ENCODE data around the gene RIOK2.

DNA sequence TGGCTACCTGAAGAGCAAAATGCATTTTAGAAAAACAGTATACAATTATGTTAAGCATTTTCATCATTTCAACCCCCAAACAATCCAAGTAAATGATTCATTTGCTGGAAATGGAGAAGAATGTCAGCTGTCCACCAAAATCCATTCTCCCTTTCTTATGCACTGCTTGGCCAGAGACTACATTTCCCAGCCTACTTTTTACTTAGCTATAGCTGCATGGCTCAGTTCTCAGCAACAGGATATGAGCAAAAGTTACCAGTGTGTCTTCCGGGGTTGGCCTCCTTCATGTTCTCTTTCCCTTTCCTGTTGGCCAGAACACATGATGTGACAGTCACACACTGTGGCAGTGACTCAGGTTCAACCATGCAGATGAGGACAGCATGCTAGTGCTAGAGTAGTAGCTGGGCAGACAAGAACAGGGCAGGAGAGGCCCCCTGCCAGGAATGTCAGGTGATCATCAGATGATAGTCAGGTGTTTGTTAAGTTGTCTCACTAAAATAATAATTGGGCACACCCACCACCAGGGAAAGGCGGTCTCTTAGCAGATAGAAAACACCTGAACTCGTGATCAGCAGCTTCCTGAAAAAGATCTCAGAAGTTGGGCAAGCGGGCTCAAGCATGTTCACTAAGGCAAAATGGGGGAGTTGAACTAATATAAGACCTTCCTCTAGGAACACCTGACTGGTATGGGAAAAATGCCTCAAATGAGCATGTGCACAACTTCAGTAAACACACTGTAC lies 12.2 kb downstream of the GPR150 start:
- PRO-cap, result no peak

- PRO-cap, result no peak
Measured at GRCh38 chr5:95732435-95732769, 1.3 kb downstream of the RHOBTB3 start.

GRCh38 chr5:95760120-95761130 lies 29.3 kb downstream of the RHOBTB3 start:
- PRO-cap, result no peak

GRCh38 chr5:95803925-95804339 lies 18.6 kb downstream of the GLRX start:
- PRO-cap, result no peak

GRCh38 chr5:95818154-95819388 lies 4.0 kb downstream of the GLRX start:
- PRO-cap, result no peak

DNA sequence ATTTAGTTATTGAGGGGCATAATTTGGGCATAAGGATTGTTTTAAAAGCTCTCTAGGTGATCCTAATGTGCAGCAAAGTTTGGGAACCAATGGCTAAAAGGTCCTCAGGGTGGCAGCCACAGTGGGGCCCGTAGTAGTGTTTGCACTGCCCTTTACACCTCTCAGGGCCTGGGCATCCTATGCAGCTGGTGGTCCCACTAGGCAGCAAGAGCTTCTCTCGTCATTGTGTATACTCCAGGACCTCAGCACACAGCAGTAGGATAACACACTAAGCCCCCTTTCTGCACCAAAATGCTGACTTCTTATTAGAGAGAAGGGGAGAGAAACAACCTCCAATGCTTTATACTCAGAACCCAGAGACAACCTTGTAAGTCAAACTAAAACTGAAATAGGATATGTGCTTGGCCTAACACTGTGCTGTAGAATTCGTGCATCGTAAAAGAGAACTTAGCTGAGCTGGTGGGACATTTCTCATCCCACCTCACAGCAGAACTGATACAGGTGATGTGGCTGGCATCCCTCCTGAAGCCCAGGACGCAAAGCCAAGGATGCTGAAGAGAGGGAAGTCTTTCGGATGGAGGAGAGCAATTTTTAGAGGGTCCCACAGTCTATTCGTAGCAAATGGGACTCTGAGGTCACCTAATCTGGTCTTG lies 1.2 kb downstream of the GLRX start:
- PRO-cap, result no peak

DNA sequence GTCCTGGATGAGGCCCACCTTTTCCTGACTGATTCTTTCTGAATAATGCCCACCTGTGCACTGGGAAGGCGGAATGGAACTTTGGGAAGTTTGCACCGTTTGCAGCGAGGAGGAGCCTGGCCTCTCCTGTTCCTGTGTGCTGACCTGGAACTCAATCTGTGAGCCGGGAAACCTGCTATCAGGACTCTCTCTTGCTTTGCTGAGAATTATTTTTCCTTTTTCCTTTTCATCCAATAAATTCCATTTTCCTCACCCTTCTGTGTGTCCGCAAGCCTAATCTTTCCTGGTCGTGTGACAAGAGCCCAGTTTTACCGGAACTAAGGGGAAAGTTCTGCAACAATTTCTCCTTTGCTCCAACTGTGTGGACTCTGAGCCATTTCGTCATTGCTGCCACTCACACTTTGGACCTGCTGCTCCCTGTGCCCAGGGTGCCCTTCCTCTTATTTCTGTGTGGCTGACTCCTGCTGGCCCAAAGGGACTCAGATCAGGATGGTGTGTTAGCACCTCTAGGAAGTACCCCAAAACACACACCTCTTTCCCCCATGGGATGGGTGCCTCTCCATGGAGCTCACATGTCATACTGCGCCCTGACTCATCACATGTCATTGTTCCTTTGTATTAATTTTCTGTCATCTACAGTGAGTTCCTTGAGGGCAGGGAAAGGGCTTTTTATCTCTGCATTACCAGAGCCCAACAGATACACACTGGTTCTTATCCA lies 4.7 kb upstream of the GLRX start:
- PRO-cap, result no peak

GRCh38 chr5:95864840-95865801 lies 42.6 kb upstream of the GLRX start:
- PRO-cap, result no peak

GRCh38 chr5:95955464-95956546 lies 5.8 kb downstream of the ELL2 start:
- PRO-cap, result no peak

GRCh38 chr5:95958297-95958756 lies 3.3 kb downstream of the ELL2 start:
- PRO-cap, result no peak

- PRO-cap, result no peak
Measured at GRCh38 chr5:95969631-95969878, 7.9 kb upstream of the ELL2 start.

GRCh38 chr5:96079141-96079506 lies 117.5 kb upstream of the ELL2 start:
- PRO-cap, result no peak

DNA sequence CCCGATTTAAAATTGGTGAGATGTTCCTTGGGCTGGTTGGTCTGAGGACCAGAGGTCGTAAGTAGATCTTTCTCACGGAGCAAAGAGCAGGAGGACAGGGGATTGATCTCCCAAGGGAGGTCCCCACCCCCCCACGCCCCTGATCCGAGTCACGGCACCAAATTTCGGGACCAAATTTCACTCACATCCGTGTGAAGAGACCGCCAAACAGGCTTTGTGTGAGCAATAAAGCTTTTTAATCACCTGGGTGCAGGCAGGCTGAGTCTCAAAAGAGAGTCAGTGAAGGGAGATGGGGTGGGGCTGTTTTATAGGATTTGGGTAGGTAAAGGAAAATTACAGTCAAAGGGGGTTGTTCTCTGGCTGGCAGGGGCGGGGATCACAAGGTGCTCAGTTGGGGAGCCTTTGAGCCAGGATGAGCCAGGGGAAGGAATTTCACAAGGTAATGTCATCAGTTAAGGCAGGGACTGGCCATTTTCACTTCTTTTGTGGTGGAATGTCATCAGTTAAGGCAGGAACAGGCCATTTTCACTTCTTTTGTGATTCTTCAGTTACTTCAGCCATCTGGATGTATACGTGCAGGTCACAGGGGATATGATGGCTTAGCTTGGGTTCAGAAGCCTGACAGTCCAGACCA lies 210.3 kb upstream of the ELL2 start:
- PRO-cap, result no peak

- PRO-cap, result no peak
Measured at GRCh38 chr5:96226784-96227229, 206.2 kb downstream of the PCSK1 start.

- PRO-cap, result no peak
Measured at GRCh38 chr5:96336366-96336714, 96.7 kb downstream of the PCSK1 start.

DNA sequence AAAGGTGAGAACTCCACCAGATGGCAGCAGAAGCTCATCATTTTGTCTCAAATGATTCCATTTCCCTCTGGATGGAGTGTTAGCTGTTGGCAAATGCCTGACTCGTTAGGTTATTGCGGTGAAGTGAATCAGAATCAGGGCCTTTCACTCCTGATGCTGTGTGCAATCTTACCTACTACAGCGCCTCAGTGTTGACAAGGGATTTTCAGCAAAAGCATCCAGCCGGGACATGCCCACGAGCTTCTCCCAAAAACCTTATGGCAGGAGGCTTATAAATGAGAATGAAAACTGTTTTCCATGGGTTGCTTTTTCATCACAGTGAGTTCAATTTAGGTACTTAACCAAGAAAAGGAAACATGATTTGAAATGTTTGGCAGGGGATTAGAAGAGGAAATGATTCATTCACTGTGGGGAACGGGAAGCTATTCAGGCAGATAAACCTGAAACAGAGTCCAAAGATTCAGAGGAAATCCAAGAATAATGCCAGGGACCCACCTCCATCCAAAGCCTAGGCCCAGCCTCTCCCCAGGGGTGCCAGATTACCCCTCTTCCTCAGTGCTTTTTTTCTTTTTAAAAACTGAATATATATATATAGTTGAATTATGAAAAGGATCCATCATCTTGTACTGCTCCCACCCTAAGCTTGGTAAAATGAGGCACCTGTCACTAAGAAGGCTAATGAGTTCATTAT lies 47.9 kb upstream of the CAST start:
- PRO-cap, result unidirectional peak, plus-strand start at position 194 of the sequence

DNA sequence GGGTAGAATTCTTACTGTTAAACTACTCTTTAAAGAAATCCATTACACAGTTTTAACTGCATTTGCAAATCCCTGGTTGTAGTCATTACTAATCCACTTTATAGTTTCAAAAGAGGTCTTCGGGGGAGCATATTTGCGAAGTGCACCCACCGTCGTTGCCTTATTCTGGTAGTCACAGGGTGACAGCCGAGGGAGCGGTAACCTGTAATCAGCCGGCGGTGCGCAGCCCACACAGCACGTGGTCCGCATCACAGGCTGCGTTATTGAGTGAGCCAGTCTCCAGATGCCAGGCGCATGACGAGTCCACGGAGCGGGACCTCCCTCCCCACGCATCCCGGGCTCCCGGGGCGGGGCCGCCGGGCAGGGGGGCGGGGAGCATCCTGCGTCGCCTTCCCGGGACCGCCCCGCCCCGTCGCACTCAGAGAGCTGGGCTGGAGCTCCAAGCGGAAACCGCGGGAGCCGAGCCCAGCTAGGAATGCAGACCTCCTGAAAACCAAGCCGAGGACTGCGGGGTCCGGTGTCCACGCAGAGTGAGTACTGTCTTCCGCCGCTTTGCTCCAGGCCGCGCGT lies 40.3 kb downstream of the CAST start:
- PRO-cap, result unidirectional peak, plus-strand start at position 177 of the sequence; unidirectional peak, plus-strand start at position 281 of the sequence; bidirectional peak, plus-strand start at position 427 of the sequence, minus-strand start at position 437 of the sequence

GRCh38 chr5:96922870-96923287 lies 13.0 kb upstream of the LNPEP start:
- PRO-cap, result no peak

- PRO-cap, result bidirectional peak, plus-strand start at chr5:97183173, minus-strand start at chr5:97183236
Measured at GRCh38 chr5:97182430-97183370, at the start of gene RIOK2. Gene RIOK2 (minus strand): TSS chr5:97183247.

- PRO-cap, result no peak
Measured at GRCh38 chr5:97336876-97337327, 153.9 kb upstream of the RIOK2 start.

Measured in ReNcell CX (cell line).